ENCODE data around the gene NUTM2B.

GRCh38 chr10:79399102-79399920 is 46.1 kb downstream of the ZCCHC24 start:
- PRO-cap: bidirectional peak, plus-strand start at chr10:79399797, minus-strand start at chr10:79399579

DNA sequence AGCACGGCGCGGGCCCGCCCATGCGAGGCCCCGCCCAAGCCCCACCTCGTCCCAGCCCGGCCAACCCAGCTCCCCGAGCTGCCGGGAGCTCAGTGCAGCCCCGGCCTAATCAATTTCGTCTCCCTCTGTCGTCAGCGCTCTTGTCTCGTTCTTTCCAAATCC is 365 bp upstream of the ZCCHC24 start:
- PRO-cap: bidirectional peak, plus-strand start at position 112 of the sequence, minus-strand start outside the sequence

DNA sequence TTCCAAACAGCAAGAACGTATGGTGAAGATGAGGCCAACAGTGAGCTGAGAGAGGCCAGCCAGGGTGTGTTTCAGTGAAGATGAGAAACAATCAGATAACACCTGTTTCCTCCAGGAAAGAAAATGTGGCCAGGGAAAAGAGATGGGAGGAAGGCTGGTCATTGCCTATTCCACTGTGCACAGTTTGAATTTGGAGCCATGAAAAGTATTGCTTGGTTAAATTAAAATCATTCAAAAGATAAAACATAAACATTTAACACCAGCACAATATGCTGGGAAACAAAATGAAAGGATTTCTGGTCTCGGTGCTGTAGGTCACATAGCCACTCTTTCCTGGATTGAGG is at the start of gene NUTM2B:
Gene NUTM2B, plus strand, starts transcription at position 291 of the 344 bp plus-strand sequence.
- PRO-cap: no peak

GRCh38 chr10:79905361-79905910 is 43.5 kb downstream of the SFTPD start:
- PRO-cap: unidirectional peak, minus-strand start at chr10:79905483

- PRO-cap: no peak
Measured at GRCh38 chr10:79910294-79910712, 38.6 kb downstream of the SFTPD start.

DNA sequence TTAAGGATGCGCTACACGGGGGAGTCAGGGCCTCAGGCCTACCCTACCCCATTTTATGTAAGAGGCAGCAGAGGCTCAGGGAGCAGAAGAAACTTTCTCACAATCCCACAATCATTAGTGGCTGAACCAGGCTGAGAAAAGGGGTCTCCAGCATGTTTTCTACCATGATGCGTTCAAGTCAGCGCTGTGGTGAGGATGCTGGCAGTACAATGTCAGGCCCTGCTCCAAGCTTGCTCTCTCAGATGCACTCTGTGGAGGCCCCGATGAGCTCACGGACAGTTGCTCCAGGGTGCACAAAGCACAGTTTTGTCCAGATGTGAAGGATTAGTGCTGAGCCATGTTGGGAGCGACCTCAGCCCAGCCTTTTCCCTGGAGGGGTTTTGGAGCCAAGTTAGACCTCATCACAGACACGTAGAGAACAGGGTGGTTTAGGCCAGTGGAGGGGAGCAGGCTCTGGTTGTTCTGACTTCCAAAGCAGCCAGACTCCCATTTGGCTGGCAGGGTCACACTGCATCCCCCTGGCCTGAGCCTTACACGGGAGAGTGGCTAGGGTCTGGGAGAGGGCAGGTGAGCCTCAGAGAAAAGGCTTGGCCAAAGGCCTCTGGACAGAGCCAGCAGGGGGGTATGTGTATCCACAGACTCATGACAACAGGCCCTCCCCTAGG is 4.5 kb downstream of the PLAC9 start:
- PRO-cap: bidirectional peak, plus-strand start at position 472 of the sequence, minus-strand start at position 211 of the sequence

GRCh38 chr10:80145522-80146741 is 13.4 kb downstream of the PLAC9 start:
- PRO-cap: no peak

DNA sequence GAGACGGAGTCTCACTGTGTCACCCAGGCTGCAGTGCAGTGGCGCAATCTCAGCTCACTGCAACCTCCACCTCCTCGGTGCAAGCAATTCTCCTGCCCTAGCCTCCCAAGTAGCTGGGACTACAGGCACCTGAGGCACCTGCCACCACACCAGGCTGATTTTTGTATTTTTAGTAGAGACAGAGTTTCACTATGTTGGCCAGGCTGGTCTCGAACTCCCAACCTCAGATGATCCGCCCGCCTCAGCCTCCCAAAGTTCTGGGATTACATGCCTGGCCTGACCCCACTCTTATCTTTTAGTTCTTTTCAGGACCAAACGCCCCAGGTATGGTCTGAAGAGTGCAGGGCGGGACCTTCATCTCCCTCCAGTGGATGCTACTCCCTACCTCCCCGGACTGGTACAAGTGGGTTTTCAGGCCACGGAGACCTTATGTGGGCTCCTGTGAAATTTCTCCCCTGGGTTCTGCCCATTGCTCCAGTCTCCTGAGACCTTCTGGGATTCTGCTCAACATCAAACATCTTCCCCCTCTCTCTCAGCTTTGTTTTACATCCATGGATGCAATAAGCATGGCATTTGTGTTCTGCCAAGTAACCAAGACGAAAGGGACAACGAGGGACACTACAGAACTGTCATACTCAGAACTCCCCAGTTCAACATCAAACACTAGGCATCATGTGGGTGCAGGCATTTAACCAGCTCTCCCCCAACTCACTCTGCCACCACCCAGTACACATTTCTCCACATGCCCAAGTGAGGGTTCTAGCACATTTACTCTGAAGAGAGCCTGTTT is 28.1 kb downstream of the ANXA11 start:
- PRO-cap: no peak

DNA sequence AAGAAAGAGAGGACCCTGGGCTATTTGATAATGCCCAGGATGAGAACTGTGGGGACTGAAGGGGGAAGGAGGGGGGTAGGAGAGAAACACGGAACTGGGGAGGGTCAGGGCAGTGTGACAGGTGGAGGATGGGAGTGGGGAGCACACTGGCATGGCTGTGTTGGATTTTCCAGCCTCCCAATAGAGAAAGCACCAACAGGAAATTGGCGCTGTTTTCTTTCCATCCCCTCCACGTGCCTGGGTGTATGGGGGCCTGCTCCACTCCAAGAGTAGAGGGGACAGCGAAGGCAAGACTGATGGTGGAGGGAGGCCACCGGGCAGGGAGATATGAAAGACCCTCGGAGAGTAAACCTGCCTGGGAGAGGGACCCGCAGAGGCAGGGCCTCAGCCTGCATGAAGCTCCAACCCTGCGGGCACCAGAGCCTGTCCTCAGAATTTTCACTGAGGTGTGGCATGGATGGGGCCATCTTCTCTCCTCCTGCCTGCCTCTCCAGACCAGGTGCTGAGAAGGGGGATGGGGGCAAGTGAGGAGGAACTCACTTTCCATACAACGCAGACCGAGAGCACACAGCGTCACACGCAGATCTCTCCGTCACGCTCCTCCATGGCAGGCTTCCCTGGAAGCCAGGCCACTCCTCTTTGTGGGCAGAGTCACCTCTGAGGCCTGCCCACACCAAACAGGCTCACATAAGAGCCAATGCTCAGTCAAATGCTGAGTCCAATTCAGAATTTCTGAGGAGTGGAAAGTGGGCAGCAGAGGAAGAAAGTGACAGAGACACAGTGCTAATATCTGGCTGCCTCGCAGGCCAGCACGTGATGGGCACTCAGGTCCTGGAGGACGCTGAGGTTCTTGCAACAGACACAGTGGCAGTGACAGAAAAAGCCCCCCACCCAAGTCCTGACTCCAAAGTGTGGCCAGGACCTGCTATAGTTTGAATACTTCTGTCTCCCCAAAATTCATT is 18.8 kb downstream of the ANXA11 start:
- PRO-cap: no peak

DNA sequence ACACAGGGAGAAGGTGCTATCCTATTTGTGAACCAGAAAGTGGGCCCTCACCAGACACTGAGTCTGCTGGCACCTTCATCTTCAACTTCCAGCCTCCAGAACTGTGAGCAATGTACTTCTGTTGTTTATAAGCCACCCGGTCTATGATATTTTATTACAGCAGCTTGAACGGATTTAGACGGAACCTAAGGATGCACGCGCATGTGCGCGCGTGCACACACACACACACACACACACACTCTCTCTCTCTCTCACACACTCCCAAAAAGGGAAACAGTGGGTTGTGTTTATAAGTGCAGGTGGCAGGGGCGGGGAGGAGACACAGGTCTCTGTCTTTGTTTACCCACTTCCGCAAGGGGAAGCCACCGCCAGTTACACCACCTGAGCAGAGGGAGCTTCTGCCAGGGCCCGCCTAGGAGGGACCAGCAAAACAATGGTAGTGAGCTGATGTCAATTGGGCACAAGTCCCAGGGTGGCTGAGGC is 18.0 kb downstream of the ANXA11 start:
- PRO-cap: no peak

DNA sequence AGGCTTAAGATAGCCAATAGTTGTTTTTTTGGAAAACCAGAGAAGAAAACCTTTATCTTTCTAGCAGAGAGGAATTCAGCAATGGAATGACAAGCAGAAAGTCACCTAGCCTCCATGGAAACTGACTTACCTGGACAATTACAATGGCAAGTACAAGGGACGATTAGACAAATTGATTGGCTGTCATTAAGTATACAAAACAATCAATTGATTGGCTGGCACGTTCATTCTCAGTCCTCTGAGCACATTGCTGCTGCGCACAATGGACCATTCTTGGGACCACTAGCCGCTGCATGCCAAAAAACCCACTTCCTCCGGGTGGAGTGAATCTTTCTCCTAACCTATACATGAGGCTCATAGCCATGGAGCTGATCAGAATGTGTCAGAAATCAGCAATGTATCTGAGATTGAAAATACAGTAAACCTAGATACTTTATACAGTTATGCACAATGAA is 2.1 kb downstream of the MAT1A start:
- PRO-cap: no peak

DNA sequence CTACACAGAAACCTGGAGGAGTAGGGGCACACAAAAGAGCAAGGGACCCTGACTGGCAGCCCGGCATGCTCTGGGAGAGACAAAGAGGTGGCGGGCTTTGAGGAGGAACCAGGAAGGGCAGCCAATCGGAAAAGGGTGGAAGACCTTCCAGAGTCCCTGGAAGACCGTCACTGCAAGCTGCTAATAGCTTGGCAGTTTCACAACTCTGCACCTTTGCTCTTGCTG is 706 bp downstream of the DYDC2 start:
- PRO-cap: no peak

- PRO-cap: no peak
Measured at GRCh38 chr10:80421600-80422199, 13.3 kb downstream of the PRXL2A start.

- PRO-cap: bidirectional peak, plus-strand start at chr10:80455301, minus-strand start at chr10:80455129
Measured at GRCh38 chr10:80454866-80455827, 1.0 kb downstream of the TSPAN14 start.

GRCh38 chr10:80458803-80459889 is 5.0 kb downstream of the TSPAN14 start:
- PRO-cap: no peak

GRCh38 chr10:80465813-80466369 is 11.8 kb downstream of the TSPAN14 start:
- PRO-cap: no peak

GRCh38 chr10:80467766-80468438 is 13.8 kb downstream of the TSPAN14 start:
- PRO-cap: unidirectional peak, plus-strand start at chr10:80468301

DNA sequence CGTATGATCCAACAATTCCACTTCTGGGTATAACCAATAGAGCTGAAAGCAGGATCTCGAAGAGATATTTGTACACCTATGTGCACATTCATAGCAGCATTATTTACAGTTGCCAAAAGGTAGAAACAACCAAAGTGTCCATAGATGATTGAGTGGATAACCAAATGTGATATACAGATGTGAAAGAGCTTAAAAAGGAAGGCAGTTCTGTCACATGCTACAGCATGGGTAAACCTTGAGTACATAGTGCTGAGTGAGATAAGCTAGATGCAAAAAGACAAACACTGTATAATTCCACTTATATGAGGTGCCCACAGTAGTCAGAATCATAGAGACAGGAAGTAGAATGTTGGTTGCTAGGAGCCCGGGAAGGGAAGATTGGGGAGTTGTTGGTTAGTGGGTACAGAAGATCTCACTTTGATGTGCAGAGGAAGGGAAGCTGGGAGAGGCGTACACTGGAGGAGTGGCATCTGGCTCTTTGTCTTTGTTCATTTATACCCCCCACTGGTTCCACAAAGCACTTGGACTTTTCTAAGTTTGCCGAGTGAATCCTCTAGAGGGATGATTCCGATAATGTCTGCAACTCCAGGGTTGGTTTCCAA is 39.4 kb downstream of the TSPAN14 start:
- PRO-cap: no peak

DNA sequence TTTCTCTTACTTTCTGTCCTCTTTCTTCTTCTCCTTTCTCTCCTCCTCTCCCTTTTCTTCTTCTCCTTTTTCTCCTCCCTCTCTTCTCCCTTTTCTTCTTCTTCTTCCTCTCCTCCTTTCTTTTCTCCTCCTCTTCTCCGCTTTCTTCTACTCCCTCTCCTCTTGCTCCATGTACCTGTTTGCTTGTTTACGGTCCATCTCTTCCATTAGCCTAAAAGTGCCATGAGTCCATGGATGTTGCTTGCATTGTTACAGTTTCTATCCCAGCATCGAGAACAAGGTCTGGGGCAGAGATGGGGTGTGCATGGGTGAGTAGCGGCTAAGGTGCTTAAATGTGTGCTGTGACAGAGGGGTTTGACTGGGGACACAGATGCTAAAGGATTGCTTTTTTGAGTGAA is 7.7 kb downstream of the SH2D4B start:
- PRO-cap: no peak

GRCh38 chr10:80818527-80818937 is 280.8 kb downstream of the SH2D4B start:
- PRO-cap: no peak

Measured in penis (tissue), 1 donor.